Hair follicular keratinocyte (primary cell): ENCODE data around the gene PNMA1.

DNA sequence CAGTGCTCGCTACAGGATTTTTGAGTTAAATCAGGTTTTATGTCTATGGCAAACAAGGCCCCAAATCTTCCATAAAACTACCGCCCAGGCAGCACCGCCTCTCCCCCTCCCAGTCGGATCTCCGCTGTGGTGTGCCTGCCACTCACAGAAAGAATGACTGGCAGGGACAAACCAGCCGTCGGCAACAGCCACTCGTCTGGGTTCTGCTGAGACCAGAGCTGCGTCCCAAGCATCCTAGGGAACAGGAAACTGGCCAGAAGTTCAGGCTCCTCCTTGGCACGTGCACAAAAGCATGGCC, 214.9 kb downstream of the DPF3 start:
- RAMPAGE, long total RNA, result no peak

DNA sequence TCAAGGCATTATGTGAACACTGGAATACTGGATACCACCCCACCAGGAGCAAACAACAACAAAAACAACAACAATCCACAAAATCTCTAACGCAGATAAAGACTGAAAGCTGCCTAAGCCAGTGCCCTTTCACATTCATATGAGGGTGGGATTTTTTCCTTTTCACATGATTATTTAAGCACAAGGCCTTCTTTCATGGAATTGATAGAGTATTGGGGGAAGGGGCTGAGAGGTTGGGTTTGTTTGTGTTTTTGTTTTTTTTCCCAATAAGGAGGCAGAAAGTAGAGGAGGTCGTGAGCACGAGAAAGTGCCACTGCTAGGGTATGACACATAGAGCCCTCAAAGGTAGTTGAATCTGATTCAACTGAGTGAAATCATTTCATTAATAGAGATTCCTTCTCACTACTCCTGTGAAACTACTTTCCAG, 89.5 kb downstream of the DPF3 start:
- RAMPAGE, long total RNA, result no peak

DNA sequence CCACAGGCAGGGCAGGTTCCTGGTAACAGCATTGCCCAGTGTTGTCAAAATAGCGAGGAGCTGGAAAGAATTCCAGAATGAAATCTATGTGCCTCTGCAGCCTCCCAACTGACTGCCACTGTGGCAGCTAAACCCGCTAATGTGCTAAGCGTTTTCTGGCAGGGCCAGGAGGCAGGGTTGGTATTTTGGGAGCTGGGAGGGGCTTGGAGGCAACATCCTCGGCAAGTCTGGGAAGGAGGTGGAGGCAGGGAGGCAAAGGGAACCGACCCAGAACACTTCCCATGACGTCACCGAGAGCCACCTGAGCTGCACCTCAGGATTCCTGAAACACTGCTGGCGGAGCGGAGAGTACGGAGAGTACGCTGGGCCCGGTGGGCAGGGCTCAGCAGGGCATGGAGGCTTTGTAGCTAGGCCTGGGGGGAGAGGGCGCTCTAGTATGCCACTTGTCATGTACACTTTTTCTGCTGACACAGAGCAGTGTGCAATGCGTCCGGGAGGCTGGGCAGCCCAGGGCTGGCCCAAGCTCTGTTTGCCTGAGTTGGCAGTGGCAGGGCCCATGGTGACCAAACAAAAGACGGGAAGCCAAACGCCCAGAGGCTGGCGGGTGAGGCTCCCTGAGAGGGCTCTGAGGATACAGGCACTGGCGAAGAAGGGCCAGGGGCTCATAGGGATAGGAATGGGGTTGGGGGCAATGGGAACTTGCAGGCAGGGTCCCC, 81.5 kb downstream of the DPF3 start:
- RAMPAGE, long total RNA, result no peak

DNA sequence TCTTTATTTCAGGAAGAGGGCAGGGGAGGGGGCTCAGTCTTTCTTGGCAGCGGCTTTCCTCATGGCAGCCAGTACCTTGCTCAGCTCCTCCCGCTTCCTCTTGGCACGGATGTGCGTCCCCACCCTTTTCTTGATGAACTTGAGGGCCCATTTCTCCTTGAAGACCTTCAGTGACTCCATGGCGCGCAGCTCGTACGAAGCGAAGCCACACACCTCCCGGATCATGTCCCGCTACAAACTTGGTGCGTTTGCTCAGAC, 3.2 kb downstream of the DCAF4 start:
- RAMPAGE, long total RNA, result no peak

GRCh38 chr14:73087816-73088372, 29.6 kb downstream of the RBM25 start:
- RAMPAGE, long total RNA, result no peak

DNA sequence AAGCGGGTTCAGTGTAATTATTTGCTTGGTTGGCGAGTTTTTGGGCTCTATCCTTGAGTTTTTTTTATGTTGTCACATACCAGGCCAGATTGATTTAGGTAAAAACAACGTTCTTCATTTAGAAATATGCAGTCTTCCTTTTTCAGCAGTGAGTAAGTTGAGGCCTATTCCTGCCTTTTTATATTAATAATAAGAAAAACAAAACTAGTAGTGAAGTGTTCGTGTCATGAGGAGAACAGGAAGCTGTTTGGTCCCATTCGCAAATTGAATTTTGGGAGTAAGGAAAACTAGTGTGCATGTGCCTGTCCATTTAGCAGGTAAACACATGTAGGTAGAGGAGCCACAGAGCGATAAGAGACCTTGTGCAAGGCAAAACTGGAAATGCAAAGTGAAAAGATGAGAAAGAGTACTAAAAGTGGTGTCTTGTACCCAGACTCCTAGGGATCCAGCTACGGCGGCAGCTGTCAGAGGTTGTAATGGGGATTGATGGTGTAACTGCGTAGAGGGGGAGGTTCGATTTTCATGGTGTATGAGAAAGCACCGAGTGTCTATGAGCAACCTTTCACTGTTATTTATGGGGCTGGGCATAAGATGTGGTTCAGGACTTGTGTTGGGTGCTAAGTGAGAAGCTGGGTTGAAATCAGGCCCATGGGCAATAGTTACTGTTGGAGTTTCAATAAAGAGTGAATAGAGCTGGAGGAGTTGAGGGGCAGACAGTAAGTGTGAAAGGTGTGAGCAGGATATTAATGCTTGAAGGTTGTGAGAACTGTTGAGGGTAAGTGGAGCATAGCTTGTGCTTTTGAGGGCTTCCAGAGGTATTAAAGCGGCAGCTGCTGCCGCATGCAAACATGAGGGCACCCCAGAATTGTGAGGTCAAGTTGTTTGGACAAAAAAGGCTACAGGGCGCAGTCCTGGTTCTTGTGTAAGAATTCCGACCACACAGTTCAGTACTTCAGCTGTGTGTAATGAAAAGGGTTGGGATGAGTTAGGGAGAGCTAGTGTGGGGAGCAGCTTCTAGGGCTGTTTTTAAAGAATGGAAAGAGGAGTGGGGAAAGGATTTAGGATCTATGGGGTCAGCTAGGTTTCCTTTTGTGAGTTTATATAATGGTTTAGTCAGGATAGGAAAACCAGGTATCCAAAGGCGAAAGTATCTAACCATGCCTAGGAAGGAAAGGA, 6.7 kb upstream of the PSEN1 start:
- RAMPAGE, long total RNA, result no peak

- RAMPAGE, long total RNA, result no peak
Measured at GRCh38 chr14:73239399-73240037, 2.2 kb downstream of the PAPLN start.

DNA sequence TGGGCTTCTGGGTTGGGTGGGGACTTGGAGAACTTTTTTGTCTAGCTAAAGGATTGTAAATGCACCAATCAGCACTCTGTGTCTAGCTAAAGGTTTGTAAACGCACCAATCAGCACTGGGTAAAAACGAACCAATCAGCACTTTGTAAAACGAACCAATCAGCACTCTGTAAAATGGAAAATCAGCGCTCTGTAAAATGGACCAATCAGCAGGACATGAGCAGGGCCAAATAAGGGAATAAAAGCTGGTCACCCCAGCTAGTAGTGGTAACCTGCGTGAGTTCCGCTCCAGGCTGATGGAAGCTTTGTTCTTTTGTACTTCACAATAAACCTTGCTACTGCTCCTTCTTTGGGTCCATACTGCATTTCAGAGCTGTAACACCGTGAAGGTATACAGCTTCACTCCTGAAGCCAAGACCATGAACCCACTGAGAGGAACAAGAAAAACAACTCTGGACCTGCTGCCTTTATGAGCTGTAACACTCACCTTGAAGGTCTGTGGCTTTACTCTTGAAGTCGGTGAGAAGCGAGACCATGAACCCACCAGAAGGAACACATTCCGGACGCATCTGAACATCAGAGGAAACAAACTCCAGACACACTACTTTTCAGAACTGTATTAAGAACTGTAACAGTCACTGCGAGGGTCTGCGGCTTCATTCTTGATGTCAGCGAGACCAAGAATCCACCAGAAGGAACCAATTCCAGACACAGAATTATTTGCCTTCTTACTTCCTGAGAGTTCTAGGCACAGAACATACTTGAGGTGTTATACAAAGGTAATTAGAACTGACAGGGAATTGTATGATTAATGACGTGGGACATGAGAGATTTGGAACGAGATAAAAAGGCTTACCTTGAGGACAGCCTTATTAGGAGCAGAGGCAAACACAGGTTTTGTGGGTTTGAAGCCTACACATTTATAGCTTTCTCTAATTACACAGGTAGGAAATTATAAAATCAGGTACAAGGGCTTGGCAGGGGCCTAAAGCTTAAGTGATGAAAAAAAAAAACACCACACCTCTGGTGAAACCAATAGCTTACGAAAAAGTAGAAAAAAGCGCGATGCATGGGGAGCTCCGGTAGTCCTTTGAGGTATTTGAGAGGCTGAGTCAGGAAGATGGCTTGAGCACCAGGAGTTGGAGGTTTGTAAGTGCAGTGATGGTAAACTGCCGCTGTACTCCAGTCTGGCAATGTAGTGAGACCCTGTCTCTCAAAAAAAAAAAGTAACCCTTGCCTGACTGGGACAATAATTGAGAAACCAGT, 1.2 kb upstream of the ACOT2 start:
- RAMPAGE, long total RNA, result no peak

GRCh38 chr14:73713734-73715004, at the start of gene PNMA1:
TSS of gene PNMA1 (minus strand) at chr14:73714384.
- RAMPAGE, long total RNA, result no peak

DNA sequence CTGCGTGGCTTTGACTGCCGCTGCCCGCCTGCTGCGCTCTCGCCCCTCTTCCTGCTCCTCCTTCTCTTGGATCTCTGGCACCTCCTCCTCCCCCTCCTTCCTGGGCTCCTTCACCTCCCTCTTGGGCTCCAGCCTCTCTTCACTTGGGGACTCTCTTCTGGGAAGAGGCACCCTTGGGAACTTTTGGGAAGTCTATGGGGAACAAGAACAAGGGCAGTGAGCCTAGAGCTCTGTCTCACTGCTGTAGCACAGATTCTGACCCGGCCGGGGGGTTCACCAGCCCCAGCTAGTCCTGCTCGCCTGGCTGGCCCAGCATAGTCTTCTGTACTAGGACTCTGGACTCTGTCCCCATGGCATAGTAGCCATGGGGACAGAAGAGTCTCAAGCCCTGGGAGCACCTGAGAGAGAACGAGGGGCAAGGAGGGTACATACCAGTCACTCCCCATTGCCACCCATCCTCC, 7.2 kb upstream of the PNMA1 start:
- RAMPAGE, long total RNA, result no peak

DNA sequence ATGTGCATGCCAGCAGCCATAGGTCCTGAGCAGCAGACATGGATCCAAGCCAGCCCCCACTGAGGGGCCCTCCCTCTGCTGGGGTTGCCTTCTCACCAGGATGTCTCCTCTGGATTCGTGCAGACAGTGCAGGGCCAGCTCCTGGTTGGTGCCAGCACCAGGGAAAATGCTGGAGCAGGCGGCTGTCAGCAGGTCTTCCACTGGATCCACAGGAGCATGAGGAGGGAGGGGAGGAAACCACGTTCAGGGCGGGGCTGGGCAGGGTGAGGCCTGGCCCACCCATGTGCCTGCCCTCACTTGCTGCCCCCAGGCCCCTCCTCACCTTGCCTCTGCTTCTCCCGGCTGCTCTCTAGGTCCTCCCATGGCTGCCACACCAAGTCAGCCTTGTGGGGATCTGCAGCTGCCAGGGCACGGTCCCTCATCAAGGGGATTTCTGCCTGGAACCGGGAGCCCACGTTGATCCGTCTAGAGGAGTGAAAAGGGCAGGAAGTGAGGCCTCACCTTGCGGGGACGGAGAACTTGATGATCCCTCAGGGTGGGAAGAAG, 12.4 kb upstream of the PNMA1 start:
- RAMPAGE, long total RNA, result no peak

GRCh38 chr14:73729416-73729809, 15.2 kb upstream of the PNMA1 start:
- RAMPAGE, long total RNA, result no peak

- RAMPAGE, long total RNA, result no peak
Measured at GRCh38 chr14:73736795-73737642, 22.8 kb upstream of the PNMA1 start.

DNA sequence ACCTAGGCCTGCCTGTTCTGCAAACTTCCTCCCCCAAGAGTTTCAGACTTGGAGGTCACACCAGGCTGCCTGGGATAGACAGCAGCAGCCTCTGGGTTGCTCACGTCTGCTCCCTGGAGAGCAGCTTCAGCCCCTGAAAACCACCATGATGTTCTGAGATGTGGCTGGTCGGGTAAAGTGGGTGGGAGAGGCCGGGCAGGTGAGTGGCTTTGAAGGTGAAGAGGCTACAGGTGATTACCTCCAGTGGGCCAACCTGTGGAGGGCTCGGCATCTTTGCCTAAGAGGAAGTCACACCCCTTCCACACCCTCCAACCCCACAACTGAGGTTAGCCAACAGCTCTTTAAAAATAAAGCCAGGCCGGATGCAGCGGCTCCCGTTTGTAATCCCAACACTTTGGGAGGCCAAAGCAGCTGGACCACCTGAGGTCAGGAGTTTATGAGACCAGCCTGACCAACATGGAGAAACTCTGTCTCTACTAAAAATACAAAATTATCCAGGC, 8.8 kb downstream of the MIDEAS start:
- RAMPAGE, long total RNA, result no peak

GRCh38 chr14:73757567-73758281, 2.4 kb downstream of the MIDEAS start:
- RAMPAGE, long total RNA, result no peak

DNA sequence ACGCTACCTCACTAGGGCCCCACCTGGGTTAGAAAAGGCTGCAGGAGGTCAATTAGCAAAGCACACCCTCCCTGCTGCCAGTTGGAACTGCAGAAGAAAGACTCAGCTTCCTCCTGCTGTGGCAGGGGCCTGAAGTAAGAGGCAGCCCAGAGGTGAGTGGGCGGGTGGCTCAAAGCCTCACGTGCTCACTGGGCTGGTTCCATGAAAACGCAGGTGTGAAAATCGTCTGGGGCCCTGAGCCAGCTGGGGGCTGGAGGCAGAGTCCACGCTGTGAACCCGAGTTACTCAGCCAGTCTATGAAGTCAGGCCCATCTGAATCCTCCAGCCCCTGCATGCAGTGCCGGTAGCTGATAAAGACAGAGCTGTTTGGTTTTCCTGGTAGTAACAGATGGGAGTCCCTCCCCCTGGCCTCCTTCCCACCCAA, 11.7 kb upstream of the MIDEAS start:
- RAMPAGE, long total RNA, result no peak

GRCh38 chr14:73784338-73785208, 24.5 kb upstream of the MIDEAS start:
- RAMPAGE, long total RNA, result no peak

- RAMPAGE, long total RNA, result no peak
Measured at GRCh38 chr14:73787602-73788456, 27.7 kb upstream of the MIDEAS start.

DNA sequence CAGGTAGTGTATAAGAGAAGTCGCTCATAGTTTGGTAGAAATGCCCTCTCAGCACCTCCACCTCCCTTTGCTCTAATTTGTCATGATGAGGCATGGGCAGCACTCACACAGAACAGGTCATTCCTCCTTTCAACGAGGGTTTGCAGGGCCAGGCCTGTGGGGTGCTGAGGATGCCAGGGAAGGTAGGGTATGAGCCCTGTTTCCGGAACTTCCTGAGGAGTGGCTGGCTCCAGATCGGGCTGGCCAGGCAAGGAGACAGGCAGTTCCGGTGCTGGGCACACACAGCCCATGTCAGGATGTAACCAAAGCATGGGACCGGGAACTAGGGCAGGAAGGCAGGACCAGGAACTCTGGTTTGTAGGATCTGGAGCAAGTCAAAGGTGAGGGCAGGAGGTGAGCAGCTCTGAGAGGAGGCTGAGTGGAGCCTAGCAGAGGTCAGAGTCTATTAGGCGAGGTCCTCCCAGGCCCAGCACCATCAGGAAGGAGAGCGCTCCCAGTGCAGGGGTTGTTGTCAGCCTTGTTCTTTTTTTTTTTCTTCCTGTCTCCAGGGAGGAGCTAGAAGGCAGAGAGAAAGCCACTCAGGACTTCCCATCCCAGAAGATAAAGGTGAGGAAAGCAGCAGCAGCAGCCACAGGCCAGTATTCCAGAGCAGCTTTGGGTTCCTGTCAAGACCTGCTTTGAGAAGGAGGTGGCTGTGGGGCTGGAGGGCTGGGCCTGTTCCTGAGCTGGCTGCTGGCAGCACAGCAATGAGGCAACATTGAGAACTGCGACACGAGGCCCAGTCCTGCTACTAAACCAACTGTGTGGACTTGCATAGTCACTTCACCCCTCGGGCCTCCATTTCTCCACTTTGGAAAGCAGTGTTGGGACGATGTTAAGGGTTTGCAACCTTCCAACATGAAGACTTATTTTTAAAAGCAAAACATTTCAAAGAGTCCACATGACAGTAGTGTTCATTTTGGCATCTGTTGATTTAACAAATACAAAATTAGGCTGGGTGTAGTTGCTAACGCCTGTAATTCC, 42.5 kb upstream of the MIDEAS start:
- RAMPAGE, long total RNA, result no peak

- RAMPAGE, long total RNA, result no peak
Measured at GRCh38 chr14:73973706-73974239, 23.7 kb downstream of the COQ6 start.